HT1080 (cell line): ENCODE measurements around the genes PEX26, CLTCL1 and TXNRD2.

RAMPAGE:
- cytosol, long total RNA: no peak
- long total RNA: no peak
- nucleus, long total RNA: no peak
Observed at GRCh38 chr22:17887021-17887753, 112.9 kb upstream of the BID start.

DNA sequence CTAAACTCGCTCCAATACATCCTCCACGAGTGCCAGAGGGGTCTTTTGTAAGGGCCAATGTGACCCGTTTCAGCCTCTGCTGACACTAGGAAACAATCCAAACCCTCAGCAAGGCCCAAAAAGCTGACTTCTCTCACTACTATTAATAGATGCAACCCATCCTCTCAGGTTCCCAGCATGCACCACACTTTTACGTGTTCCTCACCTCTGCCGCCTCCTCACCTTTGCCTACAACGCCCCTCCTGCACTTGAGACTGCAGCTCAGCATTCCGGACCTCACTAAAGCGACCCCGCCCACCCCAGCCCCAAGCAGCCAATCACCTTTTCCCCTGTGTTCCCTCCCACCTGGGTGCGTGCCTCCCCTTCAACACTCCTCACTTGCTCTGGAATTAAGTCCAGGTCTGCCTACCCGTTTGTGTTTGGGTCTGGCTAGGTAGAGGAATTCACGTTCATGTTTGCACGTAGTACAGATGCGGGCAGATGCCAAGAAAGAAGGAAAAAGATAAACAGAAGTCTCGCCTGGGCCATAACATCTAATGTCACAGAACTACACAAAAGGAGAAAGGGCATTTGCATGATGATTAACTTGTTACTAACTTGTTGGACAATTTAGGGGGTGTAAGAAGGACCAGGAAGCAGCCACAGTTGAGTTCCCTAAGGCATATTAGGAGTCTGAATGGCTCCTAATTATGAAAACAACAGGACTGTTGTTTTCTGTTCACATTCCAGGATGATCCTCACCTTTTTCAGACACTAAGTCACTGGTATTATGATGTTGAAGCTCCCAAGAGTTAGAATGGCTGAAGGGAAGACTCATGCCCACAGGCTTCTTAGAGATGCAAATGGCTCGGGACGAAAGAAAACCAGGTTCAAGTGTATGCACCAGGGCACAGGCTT, 102.3 kb downstream of the MICAL3 start:
RAMPAGE:
- cytosol, long total RNA: no peak
- long total RNA: no peak
- nucleus, long total RNA: no peak

RAMPAGE:
- cytosol, long total RNA: no peak
- long total RNA: no peak
- nucleus, long total RNA: no peak
Observed at GRCh38 chr22:18077626-18078798, at the start of gene PEX26. TSS of gene PEX26 (plus strand) at chr22:18077990.

RAMPAGE:
- cytosol, long total RNA: no peak
- long total RNA: no peak
- nucleus, long total RNA: no peak
Observed at GRCh38 chr22:19036709-19037712, 85.2 kb downstream of the DGCR2 start.

RAMPAGE:
- cytosol, long total RNA: no peak
- long total RNA: no peak
- nucleus, long total RNA: no peak
Observed at GRCh38 chr22:19083113-19083719, 39.0 kb downstream of the DGCR2 start.

RAMPAGE:
- cytosol, long total RNA: no peak
- long total RNA: no peak
- nucleus, long total RNA: no peak
Observed at GRCh38 chr22:19176440-19177563, 1.7 kb downstream of the SLC25A1 start.

GRCh38 chr22:19178900-19179788, 608 bp upstream of the SLC25A1 start:
RAMPAGE:
- cytosol, long total RNA: no peak
- long total RNA: no peak
- nucleus, long total RNA: no peak

DNA sequence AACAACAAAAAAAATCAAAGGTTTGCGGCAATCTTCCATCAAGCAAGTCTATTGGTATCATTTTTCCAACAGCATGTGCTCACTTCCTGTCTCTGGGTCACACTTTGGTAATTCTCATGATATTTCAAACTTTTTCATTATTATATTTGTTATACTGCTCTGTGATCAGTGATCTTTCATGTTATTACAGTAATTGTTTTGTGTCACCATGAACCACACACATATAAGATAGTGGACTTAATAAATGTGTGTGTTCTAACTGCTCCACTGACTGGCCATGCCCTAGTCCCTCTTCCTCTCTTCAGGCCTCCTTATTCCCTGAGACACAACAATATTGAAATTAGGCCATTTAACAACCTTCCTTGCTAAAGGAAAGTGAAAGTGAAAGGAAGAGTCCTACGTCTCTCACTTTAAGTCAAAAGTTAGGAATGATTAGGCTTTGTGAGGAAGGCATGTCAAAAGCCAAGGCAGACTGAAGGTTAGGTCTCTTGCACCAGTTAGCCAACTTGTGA, 32.1 kb downstream of the CLTCL1 start:
RAMPAGE:
- cytosol, long total RNA: no peak
- long total RNA: no peak
- nucleus, long total RNA: no peak

DNA sequence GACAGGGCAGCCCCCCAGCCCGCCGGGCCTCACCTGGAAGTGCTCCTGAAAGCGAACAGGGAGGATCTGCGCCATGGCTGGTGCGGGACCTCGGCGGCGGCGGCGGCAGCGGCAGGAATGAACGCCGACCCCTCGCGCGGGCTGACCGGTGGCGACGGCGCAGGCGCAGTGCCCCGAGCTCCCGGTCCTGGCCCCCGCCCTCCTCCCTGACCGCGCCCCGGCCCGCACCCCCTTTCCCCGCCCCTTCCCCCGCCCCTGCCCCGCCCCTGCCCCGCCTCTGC, at the start of gene CLTCL1:
Gene CLTCL1 (minus strand): TSS at position 153 of the 281 bp plus-strand sequence.
RAMPAGE:
- cytosol, long total RNA: no peak
- long total RNA: no peak
- nucleus, long total RNA: no peak

DNA sequence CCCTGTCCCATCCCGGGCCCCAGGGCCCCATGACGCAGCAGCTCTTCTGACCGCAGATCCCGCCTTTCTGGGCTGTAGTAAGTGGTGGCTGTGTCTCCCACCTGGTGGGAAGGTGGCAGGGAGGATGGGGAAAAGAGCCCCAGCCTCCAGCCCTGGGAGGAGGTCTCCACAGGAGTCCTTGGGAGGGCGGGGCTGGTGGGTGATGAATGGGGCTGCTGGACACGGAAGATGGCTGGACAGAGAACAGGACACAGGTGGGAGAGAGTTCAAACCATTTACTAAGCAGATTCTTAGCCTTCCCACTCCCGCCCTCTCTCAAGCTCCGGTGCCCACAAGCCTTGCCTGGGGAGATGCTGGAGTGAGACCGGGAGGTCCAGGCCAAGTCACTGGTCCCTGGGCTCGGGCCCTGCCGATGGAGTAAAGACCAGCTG, 1.4 kb downstream of the CLDN5 start:
RAMPAGE:
- cytosol, long total RNA: no peak
- long total RNA: no peak
- nucleus, long total RNA: no peak

GRCh38 chr22:19597320-19598066, 73.3 kb upstream of the CLDN5 start:
RAMPAGE:
- cytosol, long total RNA: no peak
- long total RNA: no peak
- nucleus, long total RNA: no peak

DNA sequence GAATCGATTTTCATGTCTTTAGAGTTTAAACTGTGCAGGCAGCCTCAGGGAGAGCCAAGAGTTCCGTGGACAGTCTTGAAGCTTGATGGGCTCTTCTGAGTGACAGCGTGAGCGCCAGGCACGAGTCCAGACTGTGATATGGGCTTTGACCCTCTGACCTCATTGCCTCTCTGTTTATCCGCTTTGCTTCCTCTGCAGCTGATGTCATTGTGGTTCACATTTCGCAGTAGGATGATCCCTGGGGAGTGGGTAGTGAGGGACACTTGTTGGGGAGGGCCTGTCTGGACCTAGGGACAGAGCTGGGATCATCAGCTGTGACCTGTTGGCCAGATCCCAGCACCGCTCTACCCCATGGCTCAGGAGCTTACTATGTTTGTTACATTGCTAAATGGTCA, 80.6 kb upstream of the CLDN5 start:
RAMPAGE:
- cytosol, long total RNA: no peak
- long total RNA: no peak
- nucleus, long total RNA: no peak

GRCh38 chr22:19718905-19719428, 4.4 kb upstream of the GP1BB start:
RAMPAGE:
- cytosol, long total RNA: no peak
- long total RNA: no peak
- nucleus, long total RNA: no peak

DNA sequence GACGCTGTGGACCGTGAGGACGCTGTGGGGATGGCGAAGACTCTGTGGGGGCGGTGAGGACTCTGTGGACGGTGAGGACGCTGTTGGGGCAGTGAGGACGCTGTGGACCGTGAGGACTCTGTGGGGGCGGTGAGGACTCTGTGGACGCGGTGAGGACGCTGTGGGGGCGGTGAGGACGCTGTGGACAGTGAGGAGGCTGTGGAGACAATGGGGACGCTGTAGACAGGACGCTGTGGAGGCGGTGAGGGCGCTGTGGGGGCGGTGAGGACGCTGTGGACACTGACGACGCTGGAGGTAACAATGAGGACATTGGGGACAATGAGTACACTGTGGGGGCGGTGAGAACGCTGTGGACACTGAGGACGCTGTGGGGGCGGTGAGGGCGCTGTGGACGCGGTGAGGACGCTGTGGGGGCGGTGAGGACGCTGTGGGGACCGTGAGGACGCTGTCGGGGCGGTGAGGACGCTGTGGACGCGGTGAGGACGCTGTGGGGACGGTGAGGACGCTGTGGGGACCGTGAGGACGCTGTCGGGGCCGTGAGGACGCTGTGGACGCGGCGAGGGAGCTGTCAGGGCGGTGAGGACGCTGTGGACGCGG, 2.1 kb downstream of the GP1BB start:
RAMPAGE:
- cytosol, long total RNA: no peak
- long total RNA: no peak
- nucleus, long total RNA: no peak

GRCh38 chr22:19909533-19910823, 31.6 kb upstream of the COMT start:
RAMPAGE:
- cytosol, long total RNA: no peak
- long total RNA: no peak
- nucleus, long total RNA: no peak

GRCh38 chr22:19941609-19942151, at the start of gene TXNRD2:
TSS of gene TXNRD2 (minus strand) at chr22:19941818.
RAMPAGE:
- cytosol, long total RNA: start-site peak on the plus strand at chr22:19941775-19941877, 309 and 380 reads in 2 replicates
- long total RNA: start-site peak on the plus strand at chr22:19941799-19941872, 110 reads
- nucleus, long total RNA: no peak

DNA sequence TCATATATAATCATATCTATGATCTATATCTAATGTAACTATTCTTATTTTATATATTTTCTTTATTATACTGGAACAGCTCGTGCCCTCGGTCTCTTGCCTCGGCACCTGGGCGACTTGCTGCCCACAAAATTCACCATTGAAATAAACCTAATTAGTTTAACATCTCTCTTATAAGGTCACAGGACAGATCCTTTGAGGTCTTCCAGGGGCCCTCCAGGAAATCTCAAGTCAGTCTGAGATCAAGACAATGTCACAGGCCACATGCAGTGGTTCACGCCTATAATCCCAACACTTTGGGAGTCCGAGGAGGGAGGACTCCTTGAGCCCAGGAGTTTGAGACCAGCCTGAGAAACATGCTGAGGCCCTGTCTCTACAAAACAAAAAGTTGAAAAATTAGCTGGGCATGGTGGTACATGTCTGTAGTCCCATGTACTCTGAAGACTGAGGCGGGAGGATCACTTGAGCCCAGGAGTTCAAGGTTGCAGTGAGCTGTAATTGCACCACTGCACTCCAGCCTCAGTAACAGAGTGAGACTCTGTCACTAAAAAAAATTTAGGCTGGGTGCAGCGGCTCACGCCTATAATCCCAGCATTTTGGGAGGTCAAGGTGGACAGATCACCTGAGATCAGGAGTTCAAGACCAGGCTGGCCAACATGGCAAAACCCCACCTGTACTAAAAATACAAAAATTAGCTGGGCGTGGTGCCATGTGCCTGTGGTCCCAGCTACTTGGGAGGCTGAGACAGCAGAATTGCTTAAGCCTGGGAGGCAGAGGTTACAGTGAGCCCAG, 6.7 kb upstream of the TXNRD2 start:
RAMPAGE:
- cytosol, long total RNA: no peak
- long total RNA: no peak
- nucleus, long total RNA: no peak

DNA sequence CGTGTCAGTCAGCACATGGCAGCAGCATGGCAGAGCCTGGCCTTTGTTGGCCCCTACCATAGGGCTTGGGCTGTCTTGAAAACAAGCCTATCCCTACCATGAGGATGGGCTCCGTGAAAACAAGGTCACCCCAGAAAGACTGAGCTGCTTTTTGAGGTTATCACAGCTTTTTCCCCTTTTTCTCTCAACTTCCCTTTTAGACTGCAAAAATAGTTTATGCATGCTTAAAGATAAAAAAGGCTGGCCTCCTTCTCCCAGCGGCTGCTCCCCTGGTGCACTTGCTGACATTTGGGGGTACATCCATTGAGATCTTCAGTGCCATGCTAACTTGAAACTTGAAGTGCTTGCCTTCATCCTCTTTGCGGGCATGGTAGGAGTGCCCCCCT, 2.0 kb downstream of the TANGO2 start:
RAMPAGE:
- cytosol, long total RNA: no peak
- long total RNA: no peak
- nucleus, long total RNA: no peak

GRCh38 chr22:20084588-20085221, 4.7 kb downstream of the DGCR8 start:
RAMPAGE:
- cytosol, long total RNA: no peak
- long total RNA: no peak
- nucleus, long total RNA: no peak

DNA sequence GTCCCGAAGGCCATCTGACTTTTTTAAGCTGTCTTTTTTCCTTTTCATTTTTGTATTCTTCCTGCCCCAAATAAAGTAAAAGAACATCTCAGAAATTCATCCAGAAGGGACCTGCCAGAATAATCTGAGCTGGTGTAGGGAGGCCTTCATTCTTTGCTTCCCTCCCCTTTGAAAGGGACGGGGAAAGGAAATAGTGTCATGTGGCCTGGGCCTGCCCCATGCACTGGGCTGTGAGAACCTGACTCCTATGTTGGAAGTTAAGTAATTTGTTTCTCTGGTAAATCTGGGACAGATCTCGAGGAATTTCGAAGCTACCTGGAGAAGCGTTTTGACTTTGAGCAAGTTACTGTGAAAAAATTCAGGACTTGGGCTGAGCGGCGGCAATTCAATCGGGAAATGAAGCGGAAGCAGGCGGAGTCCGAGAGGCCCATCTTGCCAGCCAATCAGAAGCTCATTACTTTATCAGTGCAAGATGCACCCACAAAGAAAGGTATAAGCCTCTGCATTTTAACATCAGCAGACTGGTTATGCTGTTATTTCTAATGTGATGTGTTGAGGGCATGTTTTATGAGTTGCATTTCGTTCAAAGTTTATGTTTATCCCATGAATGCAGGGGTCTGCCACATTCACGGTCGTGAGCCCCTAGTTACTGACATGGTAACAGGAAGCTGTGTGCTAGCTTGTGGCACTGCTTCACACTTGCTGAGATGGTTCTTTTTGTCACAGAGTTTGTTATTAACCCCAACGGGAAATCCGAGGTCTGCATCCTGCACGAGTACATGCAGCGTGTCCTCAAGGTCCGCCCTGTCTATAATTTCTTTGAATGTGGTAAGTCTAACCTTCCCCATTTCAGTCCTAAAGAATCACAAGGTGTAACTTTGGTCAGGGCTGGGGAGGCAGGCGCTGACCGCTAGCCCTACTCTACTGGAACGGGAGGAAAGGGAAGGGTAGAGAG, 11.4 kb downstream of the DGCR8 start:
RAMPAGE:
- cytosol, long total RNA: no peak
- long total RNA: no peak
- nucleus, long total RNA: no peak